Gastroesophageal sphincter (tissue), 4 donors: Measurements from ENCODE around the gene KLF15.

GRCh38 chr3:125200825-125201357, 11.7 kb downstream of the SLC12A8 start:
- PRO-cap, result no peak
- RAMPAGE, long total RNA, 4 experiments, result no peak in any of the 4 experiments

- PRO-cap, result no peak
- RAMPAGE, long total RNA, 4 experiments, result no peak in any of the 4 experiments
Observed at GRCh38 chr3:125381863-125382081, 6.6 kb upstream of the ZNF148 start.

GRCh38 chr3:125591359-125591844, 3.9 kb downstream of the OSBPL11 start:
- PRO-cap, result no peak
- RAMPAGE, long total RNA, 4 experiments, result no peak in any of the 4 experiments

DNA sequence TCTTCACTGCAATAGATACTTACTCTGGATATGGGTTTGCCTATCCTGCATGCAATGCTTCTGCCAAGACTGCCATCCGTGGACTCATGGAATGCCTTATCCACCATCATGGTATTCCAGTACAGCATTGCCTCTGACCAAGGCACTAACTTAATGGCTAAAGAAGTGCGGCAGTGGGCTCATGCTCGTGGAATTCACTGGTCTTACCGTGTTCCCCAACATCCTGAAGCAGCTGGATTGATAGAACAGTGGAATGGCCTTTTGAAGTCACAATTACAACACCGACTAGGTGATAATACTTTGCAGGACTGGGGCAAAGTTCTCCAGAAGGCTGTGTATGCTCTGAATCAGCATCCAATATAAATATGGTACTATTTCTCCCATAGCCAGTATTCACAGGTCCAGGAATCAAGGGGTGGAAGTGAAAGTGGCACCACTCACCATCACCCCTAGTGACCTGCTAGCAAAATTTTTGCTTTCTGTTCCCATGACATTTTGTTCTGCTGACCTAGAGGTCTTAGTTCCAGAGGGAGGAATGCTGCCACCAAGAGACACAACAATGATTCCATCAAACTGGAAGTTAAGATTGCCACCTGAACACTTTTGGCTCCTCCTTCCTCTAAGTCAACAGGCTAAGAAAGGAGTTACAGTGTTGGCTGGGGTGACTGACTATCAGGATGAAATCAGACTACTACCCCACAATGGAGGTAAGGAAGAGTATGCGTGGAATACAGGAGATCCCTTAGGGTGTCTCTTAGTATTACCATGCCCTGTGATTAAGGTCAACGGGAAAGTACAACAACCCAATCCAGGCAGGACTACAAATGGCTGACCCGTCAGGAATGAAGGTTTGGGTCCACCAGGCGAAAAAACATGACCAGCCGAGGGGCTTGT, 22.4 kb upstream of the OSBPL11 start:
- PRO-cap, result no peak
- RAMPAGE, long total RNA, 4 experiments, result no peak in any of the 4 experiments

- PRO-cap, result no peak
- RAMPAGE, long total RNA, 4 experiments, result no peak in any of the 4 experiments
Observed at GRCh38 chr3:125634334-125634577, 39.0 kb upstream of the OSBPL11 start.

DNA sequence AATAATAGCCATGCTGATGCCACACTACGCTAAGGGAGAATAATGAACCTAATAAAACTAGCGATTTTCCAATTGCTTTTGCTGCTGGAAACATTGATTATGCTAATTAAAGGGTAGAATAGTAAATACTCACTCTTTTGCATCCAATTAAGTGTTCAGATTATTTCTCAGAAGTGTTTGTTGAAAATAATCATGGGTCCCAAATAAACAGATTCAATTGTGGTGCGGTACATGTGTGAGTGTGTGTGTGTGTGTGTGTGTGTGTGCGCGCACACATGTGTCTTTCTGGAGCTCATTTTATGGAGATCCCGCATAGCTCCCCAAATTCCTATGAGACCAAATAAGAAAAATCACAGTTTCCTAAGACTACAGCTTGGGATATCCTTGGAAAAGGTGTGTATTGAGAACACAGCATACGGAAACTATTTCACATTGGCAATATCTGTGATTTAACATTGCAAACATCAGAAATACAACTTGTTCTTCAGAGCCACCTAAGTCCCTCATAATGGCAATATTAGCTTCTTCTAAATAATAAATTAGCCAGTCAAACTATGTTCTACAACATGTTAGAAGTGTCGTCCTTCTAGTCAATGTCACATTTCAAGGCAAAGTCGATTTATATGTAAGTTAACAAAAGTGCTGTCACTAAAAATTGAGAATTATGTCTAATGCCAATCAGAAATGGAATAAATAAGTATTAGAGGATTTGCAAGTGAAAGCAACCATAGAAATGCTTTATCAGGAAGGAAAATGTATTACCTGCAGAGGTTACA, 81.2 kb upstream of the ROPN1B start:
- PRO-cap, result no peak
- RAMPAGE, long total RNA, 4 experiments, result start-site peak on the minus strand in 1 of 4 experiments, centred at position 362 of the sequence, 7 reads per replicate

DNA sequence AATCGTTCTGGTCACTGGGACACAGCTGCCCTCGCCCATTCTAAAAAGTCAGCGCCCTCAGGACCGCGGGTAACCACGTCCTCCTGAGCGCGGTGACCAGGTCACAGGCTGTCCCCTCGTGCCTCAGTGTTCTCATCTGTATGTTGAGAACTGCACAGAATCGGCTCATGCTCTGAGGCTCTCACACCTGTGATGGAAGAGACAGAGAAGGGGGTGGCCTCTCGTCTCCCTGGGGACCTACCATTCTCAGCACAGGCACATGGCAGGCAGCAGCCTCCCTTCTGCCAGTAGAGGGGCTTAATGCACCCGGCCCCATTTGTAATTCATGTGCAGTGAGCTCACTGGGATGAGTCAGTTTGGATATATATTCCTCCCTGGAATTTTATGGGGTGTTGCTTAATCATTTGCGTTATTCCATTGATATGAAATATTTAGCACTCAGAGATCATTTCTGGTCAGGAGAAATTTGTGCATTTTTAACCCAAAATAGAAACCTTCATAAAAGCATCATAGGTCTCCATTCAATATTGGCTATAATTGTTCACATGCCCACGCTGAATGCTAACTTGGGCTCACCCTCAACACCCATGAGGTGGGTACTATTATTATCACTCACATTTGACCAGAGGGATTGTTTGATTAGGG, 51.8 kb upstream of the ROPN1B start:
- PRO-cap, result no peak
- RAMPAGE, long total RNA, 4 experiments, result no peak in any of the 4 experiments

DNA sequence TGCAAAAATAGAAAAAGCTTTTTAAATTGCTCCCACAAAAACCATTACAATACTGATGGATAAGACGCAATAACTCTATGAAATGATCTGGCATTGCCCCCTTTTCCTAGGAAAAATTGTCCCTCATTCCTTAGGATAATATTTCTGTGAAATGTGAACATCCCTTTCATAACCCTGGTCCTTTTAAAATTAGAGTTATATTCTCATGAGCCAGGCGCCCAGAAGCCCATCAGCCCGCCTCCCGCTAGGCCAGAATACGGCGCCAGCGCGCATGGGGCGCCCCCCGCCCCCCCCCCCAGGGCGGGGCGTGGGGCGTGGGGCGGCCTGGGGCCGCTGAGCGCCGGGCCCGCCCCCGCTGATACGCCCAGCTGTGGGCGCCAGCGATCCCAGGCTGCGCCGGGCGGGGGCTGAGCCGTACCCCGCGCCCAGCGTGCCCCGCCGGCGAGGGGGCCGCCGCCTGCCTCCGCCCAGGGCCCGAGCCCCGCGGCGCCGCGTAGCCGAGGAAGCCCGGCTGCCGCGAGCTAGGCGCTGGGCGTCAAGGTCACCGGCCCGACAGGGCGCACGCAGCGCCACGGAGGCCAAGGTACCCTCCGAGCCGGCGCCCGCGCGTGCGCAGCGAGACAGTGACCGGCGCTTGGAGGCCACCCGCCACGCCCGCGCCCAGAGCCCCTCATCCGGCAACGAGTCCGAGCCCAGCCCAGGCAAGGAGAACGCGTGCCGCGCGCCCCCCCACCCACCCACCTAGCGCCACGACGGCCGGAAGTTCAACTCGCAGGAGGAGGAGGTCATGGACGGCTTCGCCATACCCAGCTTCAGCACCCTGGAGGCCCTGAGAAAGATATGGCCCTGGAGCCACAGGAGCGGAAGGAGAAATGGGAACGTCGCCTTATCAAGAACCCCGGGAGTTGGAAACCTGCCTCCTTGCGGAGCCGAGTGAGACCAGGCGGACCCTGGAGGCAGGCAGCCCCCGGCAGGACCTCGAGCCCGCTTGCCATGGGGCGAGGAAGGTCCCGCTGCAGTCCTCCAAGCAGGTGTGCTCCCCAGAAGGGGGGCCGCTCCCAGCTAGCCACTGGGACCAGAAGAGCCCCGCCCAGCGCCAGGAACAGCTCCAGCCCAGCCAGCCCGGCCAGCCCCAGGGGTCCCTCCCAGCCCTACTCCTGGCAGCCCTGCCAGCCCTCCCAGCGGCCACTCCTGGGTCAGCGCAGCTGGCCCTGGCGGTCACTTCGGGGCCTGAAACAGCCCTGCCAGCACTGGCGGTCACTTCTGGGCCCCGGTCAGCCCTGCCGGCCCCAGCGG, 10.7 kb upstream of the ROPN1B start:
- PRO-cap, result no peak
- RAMPAGE, long total RNA, 4 experiments, result no peak in any of the 4 experiments

- PRO-cap, result no peak
- RAMPAGE, long total RNA, 4 experiments, result no peak in any of the 4 experiments
Observed at GRCh38 chr3:126067942-126068281, 16.0 kb downstream of the SLC41A3 start.

GRCh38 chr3:126186715-126187106, 6.3 kb upstream of the ALDH1L1 start:
- PRO-cap, result no peak
- RAMPAGE, long total RNA, 4 experiments, result no peak in any of the 4 experiments

GRCh38 chr3:126212806-126214094, 32.9 kb upstream of the ALDH1L1 start:
- PRO-cap, result bidirectional peak, plus-strand start at chr3:126213034, minus-strand start at chr3:126212952; bidirectional peak, plus-strand start at chr3:126213488, minus-strand start at chr3:126213414; unidirectional peak, minus-strand start at chr3:126213574
- RAMPAGE, long total RNA, 4 experiments, result no peak in any of the 4 experiments

DNA sequence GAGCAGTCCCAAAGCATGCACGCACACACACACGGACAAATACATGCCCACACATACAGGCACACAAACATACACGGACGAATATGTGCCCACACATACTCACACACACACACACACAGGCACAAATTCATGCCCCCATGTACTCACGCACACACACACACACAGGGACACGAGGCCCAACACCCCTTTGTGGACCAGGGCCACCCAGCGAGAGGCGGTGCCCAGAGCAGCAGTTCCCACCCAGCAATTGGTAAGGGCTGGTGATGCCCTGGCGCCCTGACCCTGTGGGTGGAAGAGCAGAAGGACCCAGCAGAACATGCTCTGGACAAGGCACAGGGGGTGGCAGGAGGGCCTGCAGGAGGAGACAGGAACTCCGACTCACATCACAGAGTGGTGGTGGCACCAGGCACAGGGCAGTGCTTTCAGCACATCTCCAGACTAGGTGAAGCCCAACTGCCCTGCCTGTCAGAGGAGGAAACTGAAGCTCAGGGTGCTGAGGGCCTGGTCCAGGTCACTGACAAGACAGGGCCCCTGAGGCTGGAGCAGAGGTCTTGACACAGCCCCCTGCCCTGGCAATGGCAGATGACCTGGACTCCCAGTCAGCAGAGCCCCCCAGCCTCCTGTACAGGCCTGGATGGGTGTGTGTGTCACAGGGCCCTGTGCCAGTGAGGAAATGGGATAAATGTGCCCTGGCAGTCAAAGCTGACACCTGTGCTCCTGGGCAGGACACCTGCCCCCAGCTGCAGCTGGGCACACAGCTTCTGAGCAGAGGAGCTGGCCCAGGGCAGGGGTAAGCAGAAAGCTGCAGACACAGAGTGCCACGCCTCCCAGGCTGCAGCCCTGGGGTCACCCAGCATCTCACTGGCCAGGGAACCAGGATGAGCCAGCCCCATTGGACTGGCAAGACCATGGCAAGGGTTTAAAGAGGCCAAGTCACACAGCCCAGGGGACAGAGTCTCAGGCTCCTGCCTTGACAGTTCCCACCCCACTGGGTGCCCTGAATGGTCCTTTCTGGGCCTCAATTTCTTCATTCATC, 11.4 kb downstream of the KLF15 start:
- PRO-cap, result no peak
- RAMPAGE, long total RNA, 4 experiments, result no peak in any of the 4 experiments

DNA sequence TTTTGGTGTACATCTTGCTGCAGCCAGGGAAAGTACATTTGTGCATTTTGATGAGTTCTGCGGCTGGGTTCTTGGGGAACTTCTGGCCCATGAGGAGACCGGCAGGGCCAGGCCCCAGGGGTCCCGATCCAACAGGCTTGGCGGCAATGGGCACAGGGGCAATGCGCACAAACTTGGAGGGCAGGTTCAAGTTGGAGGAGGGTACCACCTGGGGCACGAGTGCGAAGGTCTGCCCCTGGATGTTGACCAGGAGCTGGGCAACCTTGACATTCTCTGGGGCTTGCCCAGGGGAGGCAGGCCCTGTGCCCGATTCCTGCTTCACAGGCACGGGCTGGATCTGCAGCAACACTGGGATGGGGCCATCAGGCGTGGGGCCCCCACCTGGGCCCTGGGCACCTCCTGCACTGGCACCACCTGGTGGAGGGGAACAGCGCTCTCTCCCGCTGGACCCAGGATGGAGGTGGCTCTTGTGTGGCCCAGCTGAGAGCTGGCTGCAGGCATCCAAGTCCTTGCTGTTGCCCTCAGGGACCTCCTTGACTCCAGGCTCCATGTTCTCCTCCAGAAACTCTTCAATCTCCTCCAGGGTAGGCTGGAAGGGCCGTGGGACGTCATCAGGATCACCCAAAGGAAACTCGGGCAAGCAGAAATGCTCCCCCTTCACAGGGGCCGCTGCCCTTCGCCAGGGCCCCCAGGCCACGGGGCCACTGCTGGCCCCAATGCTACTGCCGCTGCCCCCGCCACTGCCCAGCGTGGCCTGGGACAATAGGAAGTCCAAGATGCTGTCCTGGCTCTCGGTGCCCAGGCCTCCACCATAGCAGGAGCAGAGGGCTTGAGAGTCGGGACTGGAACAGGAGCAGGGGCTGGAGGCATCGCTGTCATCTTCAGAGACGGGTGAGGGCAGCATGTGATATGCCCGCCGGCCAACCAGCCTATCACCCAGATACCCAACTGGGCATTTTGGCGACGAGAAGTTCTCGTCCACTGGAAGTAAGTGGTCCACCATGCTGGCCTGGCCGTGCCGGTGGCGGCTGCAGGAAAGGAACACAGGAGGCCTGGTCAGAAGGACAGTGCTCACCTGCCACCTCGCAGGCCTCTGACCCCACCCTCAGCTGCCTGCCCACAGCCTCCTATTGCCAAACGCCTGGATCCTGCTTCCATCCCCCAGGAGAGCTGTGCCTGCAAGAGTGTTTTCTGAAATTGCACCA, 4.9 kb downstream of the KLF15 start:
- PRO-cap, result no peak
- RAMPAGE, long total RNA, 4 experiments, result no peak in any of the 4 experiments

GRCh38 chr3:126355475-126356309, 1.5 kb downstream of the KLF15 start:
- PRO-cap, result bidirectional peak, plus-strand start at chr3:126356223, minus-strand start at chr3:126355886
- RAMPAGE, long total RNA, 4 experiments, result no peak in any of the 4 experiments

- PRO-cap, result unidirectional peak, minus-strand start at chr3:126357182; bidirectional peak, plus-strand start at chr3:126357611, minus-strand start at chr3:126357408
- RAMPAGE, long total RNA, 4 experiments, result no peak in any of the 4 experiments
Observed at GRCh38 chr3:126357045-126357531, at the start of gene KLF15. TSS of gene KLF15 (minus strand) at chr3:126357408.

DNA sequence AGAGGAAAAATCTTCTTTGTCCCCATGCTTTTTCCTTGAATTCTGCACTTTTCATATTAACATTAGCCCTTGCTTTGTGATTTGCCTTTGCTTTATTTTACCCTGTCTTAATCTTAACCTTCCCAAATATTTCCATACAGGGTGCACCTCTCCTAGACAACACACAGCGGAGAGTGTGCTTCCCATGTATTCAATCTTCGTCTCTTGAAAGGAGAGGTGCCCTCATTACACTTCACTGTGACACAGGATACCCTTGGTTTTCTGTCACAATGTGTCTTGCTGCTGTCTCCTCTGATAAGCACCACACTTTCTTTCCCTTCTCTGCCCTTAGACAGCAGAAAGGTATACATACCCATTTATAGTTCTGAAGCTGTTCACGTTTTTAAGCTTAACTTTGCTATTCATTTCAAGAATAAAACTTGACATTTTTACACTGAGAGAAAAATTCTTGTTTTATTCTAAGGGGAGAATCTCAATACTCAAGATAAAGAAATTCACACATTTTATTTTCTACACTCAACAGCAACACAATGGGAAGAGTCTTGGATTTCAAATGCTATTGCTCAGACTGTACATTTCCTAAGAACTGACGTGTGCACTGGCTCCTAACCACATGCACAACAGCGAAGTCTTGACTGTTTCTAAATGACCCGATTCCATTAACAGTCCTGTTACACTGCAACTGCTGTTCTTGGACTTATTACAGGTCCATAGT, 21.1 kb downstream of the ZXDC start:
- PRO-cap, result no peak
- RAMPAGE, long total RNA, 4 experiments, result no peak in any of the 4 experiments

- PRO-cap, result bidirectional peak, plus-strand start at chr3:126476276, minus-strand start at chr3:126475891; unidirectional peak, minus-strand start at chr3:126476606
- RAMPAGE, long total RNA, 4 experiments, result no peak in any of the 4 experiments
Observed at GRCh38 chr3:126476127-126476884, 615 bp upstream of the ZXDC start.

- PRO-cap, result no peak
- RAMPAGE, long total RNA, 4 experiments, result no peak in any of the 4 experiments
Observed at GRCh38 chr3:126487117-126487416, 11.4 kb upstream of the ZXDC start.

- PRO-cap, result no peak
- RAMPAGE, long total RNA, 4 experiments, result no peak in any of the 4 experiments
Observed at GRCh38 chr3:126850564-126851274, 132.2 kb upstream of the PLXNA1 start.

- PRO-cap, result no peak
- RAMPAGE, long total RNA, 4 experiments, result no peak in any of the 4 experiments
Observed at GRCh38 chr3:127035139-127036232, 52.6 kb downstream of the PLXNA1 start.